Metastatic Breast Carcinoma in the Brain (tissue), 10 donors: Measurements from ENCODE around the genes EIF2B3, TOE1, IPP and MAST2.

DNA sequence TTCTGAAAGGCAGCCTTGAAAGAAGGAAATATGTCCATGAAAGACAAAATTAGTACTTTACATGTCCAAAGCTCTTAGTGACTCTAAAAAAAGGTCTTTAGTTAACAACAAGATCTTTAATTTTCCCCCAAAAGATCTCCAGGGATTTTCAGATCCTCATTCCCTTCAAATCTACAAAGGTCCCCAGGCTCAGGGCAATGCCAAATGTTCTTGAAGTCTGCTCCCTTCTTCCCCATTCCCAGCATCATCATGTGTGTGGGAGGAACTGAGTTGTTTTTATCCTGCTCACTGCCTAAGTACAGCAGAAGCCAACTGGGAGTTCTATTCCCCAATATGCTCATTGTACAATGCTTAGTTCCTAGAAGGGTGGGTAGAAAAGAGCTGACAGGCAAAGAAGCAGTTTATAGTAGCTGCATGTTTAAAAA lies 60.2 kb upstream of the PTCH2 start:
- PRO-cap, 10 experiments: no peak in any of the 10 experiments

- PRO-cap, 10 experiments: peak in 10 of 10 experiments; most common plus-strand start chr1:44986825 (in 10); most common minus-strand start chr1:44986595 (in 10)
These were observed at the start of gene EIF2B3 for GRCh38 chr1:44986098-44986978. Gene EIF2B3, minus strand, starts transcription at chr1:44986595.

DNA sequence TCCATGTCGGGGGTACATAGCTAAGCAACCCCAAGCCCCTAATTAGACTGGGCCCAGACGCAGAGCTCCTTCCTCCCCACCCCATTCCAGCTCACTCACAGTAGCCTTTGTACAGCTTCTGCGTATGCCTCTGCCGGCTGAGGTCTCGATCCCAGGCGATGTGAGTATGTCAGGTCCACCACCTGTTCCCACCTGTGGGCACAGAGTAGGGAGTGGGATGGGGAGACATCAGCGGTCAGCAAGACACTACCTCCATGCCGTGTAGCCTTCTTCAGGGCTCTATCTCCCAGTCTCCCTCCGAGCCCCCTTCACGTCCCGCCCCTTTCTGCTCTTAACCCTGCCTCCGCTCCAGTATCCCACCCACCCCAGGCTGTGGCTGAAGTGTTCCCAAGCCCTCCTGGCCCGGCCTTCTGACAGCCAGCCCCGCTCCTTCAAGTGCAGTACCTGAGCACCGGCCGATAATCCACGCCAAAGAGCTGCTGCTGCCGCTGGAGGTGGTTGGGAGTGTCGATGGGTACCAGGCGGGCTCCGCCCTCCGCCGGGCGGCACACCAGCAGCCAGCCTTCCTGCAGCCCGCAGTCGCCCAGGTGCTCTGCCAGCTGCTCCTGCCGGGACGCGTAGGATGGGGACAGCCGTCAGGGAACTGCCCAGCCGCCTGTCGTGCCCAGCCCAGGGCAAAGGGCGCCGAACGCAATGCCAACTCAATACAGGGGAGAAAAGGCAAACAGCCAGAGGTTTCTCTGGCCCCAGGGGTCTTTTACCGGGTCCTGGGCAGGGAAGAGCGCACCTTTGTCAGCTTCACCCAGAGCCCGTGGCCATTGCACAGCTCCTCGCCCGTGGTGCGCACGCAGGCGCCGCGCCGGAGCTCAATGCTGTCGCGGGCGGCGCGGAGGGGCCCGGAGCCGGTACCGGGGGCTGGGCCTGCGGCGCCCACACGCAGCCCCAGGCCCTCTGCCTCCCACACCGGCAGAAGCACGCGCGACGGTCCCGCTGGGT lies 724 bp downstream of the HECTD3 start:
- PRO-cap, 10 experiments: peak in 5 of 10 experiments; most common plus-strand start position 578 of the sequence (in 5); most common minus-strand start position 456 of the sequence (in 1)

DNA sequence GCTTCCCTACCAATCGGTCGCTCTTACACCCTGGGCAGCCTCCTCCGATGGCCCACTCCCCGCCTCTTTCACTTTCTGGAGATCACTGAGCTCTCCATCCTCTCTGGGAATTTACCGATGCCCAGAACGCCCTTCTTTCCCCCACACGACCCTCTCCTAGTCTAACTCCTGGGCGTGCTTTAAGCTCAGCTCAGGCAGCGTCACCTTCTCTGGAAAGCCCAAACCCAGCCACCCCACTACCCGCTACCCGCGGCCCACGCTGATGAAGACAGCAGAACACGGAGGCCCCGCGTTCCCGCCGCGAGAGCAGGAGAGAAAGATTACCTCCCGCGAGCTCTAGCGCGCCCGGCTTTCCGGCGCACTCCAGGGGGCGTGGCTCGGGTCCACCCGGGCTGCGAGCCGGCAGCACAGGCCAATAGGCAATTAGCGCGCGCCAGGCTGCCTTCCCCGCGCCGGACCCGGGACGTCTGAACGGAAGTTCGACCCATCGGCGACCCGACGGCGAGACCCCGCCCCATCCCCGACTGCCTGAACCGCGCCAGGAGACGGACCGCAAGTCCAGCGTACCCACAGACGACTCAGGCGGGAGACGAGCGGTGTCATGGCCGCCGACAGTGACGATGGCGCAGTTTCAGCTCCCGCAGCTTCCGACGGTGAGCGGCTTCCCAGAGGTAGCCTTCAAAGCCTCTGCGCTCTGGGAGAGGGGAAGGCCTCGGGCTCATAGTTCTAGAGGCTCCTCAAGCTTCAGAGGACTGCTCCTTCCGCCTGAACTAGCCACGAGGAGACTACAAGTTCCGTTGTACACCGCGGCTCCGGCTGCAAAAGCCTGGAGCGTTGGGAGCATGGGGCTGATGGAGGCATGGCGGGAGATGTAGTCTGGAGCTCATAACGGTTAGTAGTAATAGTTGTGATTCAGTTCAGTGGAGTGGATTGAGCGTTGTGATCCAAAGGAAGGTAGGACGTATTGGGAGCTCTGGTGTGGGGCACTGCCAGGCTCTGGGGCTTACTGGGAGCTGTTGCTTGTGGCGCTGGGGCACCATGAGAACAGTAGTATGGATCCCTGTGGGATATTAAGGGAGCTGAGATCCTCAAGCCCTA lies at the start of gene TOE1:
TOE1 (plus strand) TSS at position 519 of the 1,098 bp plus-strand sequence.
- PRO-cap, 10 experiments: peak in 10 of 10 experiments; most common plus-strand start position 572 of the sequence (in 9); most common minus-strand start position 469 of the sequence (in 9)

DNA sequence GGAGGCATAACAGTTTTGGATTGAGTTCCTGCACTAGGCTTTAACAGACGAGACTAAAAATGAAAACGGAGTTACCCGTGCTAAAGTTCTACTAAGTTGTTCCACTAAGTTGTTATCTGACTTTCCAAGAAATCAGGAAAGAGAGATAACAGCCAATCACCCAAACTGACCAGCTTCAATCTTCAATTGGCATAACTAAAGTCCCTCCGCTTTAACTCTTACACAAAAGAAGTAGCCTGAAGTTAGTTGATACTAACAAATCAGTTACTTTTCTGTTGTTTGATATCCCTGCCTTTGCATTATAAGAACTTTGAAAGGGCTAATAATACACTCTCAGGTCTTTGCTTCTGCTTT lies 61.4 kb downstream of the TESK2 start:
- PRO-cap, 10 experiments: no peak in any of the 10 experiments

DNA sequence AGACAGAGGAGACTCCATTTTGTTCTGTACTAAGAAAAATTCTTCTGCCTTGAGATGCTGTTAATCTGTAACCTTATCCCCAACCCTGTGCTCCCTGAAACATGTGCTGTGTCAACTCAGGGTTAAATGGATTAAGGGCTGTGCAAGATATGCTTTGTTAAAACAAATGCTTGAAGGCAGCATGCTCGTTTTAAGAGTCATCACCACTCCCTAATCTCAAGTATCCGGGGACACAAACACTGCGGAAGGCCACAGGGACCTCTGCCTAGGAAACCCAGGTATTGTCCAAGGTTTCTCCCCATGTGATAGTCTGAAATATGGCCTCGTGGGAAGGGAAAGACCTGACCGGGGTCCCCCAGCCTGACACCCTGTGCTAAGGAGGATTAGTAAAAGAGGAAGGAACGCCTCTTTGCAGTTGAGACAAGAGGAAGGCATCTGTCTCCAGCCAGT lies 8.1 kb downstream of the PRDX1 start:
- PRO-cap, 10 experiments: no peak in any of the 10 experiments

GRCh38 chr1:45606941-45607922 lies 16.6 kb downstream of the CCDC17 start:
- PRO-cap, 10 experiments: no peak in any of the 10 experiments

DNA sequence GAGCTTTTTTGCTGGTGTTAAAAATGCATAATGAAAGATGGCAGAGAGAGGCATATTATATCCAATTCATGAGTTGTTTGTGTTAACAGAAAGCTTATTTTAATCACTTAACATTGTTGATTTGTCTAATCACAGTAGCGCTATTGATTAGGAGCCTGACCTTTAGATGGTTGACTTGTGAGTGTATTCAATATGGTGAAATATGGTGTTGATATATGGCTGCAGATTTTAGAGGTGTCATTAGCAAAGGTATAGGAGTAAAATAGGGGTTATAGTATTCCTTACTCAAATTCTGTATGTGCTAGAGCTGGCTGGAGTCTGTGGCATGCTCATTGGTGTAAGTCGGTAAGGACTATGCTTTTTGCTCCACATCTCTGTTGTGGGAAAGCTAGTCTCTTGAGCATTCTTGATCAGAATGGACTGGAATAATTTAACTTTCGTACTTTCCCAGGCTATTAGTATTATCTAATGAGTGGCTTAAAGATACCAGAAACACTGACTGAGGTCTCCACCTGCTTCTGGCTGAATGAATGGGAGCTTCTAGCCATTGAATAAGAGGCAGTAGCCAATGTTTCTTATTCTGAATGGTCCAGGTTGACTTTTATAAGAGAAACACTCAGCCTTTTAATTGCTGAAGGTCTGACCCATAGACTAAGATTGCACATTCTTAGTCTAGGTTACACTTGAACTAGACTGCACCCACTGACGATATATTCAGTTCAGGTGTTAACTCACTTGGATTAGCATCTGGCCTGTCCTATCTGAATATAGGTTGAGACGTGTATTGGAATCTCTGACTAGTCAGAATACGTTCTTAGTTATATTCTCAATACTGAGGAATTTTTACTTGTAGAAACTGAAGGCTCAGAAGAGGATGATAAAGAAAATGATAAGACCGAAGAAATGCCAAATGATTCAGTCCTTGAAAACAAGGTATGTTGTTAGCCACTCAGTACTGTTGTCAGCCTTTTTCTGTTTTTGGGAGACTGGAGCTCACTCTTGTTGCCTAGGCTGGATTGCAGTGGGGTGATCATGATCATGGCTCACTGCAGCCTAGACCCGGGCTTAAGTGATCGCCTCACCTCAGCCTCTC lies 11.2 kb downstream of the CCDC17 start:
- PRO-cap, 10 experiments: no peak in any of the 10 experiments

DNA sequence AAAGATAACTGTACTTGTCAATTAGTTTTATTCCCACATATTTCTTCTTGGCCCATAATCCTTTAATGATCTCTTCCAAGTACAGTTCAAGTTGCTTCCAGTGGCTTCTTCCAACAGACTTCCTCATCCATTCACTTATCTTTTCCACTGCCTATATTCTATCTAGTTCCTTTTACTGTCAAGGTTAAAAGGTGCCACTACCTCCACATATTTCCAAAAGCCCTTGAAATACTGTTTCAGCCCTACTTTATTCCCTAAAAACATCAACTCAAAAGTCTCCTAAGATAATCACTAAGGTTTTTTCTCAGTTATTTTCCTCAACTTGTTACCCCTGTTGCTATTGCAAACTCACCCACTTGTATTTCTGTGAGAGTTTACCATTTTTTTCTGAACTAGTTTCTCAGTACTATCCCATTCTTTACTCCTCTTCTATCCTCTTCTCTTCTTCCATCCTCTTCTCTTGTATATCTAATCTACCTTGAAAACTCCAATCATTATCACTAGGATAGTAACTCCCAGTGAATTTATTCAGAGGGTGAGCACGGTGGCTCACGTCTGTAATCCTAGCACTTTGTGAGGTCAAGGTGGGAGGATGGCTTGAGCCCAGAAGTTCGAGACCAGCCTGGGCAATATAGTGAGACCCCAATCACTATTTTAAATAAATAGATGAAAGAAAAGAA lies 14.4 kb upstream of the CCDC17 start:
- PRO-cap, 10 experiments: no peak in any of the 10 experiments

GRCh38 chr1:45750008-45751157 lies at the start of gene IPP:
Gene IPP, minus strand, starts transcription at chr1:45750653.
- PRO-cap, 10 experiments: peak in 10 of 10 experiments; most common plus-strand start chr1:45750720 (in 9); most common minus-strand start chr1:45750620 (in 10)

GRCh38 chr1:45803271-45803757 lies at the start of gene MAST2:
Gene MAST2, plus strand, starts transcription at chr1:45803612.
- PRO-cap, 10 experiments: peak in 10 of 10 experiments; most common plus-strand start chr1:45803612 (in 5); most common minus-strand start chr1:45803479 (in 7)

DNA sequence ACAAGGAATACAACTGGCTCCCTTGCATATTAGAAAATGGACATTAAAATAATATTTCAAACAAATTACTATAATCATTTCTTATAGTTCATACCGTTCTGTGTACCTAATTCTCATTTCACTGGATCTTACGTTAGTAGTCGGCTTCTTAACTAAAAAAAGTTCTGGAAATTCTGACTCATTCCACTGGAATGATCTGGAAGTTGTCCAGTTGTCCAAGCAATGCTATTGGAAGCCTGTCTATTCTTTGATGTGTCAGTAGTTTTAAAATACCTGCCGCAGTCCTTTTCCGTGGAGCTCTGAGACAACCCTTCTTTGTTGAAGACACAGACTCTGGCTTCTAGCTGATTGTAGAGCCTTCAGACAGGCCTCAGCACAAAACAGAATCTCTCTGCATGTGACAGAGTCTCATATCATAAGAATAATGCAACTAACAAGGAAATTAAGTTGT lies 89.0 kb downstream of the MAST2 start:
- PRO-cap, 10 experiments: peak in 9 of 10 experiments; most common plus-strand start position 279 of the sequence (in 6); most common minus-strand start position 123 of the sequence (in 7)

- PRO-cap, 10 experiments: no peak in any of the 10 experiments
These were observed 110.9 kb downstream of the MAST2 start for GRCh38 chr1:45914119-45914838.

DNA sequence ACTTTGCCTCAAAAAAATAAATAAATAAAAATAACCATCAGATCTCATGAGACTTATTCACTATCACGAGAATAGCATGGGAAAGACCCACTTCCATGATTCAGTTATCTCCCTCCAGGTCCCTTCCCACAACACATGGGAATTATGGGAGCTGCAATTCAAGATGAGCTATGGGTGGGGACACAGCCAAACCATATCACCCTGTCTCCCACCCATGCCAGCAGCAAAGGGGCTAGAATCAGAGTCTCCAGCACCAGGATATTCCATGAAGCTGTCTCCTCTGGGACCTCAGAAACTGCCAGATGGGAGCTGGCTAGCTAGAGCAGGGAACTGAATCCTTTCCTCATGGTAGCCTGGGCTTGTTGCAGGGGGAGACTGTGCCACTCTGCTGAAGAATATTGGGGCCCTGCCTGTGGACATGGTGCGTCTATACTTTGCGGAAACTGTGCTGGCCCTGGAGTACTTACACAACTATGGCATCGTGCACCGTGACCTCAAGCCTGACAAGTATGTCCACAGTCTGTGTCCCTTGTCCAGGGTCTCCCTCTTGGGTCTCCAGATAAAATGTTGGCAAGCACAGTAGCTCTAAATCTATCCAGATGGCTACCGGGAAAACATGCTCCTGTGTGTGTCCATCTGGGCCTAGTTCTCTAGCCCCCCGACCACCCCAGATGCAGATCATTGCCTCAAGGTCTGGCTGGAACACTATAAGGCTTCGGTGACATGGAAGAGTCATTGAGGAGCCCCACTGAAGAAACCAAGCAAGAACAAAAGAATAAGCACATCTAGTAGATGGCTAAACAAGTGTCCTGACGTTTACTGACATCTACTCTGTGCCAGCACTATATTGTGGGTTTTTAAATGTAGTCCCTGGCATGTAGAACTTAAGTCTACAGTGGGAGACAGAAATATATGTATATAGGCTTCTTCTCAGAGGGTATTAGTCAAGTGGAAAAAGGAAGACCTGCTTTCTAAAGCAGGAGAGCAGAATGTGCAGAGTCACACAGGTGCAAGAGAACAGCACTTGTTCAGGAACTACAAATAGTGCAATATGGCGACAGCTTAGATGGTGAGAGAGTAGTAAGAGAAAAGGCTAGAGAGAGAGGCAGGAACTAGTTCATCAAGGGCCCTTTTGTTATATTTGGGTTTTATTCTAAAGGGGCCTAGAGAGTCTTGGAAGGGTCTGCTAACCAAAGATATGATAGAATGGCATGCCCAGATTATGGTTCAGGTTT lies 106.7 kb downstream of the PIK3R3 start:
- PRO-cap, 10 experiments: no peak in any of the 10 experiments

GRCh38 chr1:46171003-46172361 lies 3.4 kb upstream of the TSPAN1 start:
- PRO-cap, 10 experiments: peak in 9 of 10 experiments; most common plus-strand start chr1:46172180 (in 4); most common minus-strand start chr1:46171343 (in 3)

GRCh38 chr1:46180203-46180825 lies 4.0 kb upstream of the P3R3URF start:
- PRO-cap, 10 experiments: peak in 7 of 10 experiments; most common plus-strand start chr1:46180532 (in 7); most common minus-strand start chr1:46180305 (in 1)

- PRO-cap, 10 experiments: peak in 10 of 10 experiments; most common plus-strand start chr1:46247067 (in 1); most common minus-strand start chr1:46247309 (in 10)
These were observed 780 bp upstream of the RAD54L start for GRCh38 chr1:46246407-46247558.

DNA sequence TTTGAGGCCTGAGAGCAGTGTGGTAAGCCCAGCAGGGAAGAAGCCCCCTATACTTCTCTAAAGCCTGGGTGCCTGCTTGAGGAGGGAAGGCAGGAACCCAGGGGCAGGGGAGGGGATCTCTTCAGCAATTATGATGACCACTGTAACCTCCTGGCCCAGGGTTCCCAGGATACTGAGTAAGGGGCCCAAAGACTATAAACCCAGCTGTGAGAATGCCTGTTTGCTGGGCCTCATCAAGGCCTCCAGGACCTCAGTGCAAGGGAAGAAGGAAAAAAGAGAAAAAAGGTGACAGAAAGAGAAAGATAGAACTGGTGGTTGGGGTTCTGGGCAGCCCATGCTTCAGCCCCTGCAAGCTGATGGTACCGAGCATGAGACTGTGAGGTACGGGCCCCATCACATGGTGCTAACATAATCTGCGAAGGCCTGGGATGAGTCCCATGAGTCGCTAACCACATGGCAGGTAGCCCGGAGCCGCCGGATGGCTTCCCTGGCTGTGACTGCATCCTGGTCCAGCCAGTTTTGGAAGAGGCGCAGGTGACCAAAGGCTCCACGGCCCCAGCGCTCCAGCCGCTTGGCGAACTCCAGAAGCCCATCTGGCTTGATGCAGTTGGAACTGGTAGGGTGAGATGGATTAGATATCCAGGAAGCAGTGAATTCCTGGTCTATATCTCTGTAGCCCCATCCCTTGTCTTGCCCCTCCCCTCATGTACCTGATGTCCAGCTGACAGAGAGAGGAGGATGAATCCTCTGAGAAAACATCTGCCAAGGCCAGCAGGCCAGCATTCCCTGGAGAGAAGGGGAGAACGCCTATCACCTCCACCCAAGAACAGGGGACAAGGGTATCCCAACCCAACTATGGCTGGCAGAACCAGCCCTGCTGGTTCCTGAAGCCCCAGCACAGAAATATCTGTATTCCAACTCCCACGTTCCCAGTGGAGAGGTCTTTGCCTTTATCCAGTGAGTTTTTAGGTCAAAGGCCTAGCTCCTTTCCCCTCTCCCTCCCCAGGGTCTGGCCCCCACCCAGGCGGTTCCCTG lies 24.6 kb downstream of the LRRC41 start:
- PRO-cap, 10 experiments: no peak in any of the 10 experiments

- PRO-cap, 10 experiments: no peak in any of the 10 experiments
These were observed 6.2 kb downstream of the LRRC41 start for GRCh38 chr1:46297183-46297682.

DNA sequence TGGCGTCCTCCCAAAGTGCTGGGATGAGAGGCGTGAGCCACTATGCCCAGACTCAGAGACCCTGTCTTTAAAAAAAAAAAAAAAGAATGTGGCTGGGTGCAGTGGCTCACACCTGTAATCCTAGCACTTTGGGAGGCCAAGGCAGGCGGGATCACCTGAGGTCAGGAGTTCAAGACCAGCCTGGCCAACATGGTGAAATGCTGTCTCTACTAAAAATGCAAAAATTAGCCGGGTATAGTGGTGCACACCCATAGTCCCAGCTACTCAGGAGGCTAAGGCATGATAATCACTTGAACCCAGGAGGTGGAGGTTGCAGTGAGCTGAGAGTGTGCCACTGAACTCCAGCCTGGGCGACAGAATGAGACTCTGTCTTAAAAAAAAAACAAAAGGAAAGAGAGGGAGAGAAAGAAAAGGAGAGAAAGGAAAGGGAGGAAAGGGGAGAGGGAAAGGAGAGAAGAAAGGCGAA lies 11.5 kb downstream of the NSUN4 start:
- PRO-cap, 10 experiments: no peak in any of the 10 experiments